Cytotoxic T cell (primary cell): ENCODE measurements around a stretch of chr1.

DNA sequence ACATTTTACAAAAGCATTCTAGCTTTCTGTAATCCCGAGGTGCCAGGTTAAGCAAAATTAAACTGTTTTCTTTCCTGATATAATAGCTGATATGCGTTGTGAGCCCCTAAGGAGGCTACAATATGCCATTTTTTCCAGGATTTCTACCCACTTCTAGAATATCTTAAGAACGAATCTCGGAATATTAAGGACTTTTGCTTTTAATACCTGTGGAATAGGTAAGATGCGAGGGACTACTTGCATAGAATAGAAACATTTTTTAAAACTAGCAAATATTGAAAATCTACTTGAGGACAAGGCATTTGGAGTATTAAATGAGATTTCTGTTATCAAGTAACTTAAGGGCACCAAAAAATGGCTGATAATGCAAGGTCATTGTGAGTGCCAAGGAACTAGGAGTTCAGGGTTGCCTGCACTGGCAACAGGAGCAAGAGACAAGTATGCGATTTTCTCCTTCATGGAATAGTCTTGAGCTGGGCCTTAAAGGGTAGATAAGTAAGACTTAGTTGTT lies 6.0 kb downstream of the H3-3A start:
- PRO-cap, 2 experiments, result no peak in any of the 2 experiments

GRCh38 chr1:226075917-226076239 lies 13.4 kb downstream of the H3-3A start:
- PRO-cap, 2 experiments, result no peak in any of the 2 experiments

- PRO-cap, 2 experiments, result no peak in any of the 2 experiments
These were observed 4.4 kb downstream of the ACBD3 start for GRCh38 chr1:226182052-226182581.

DNA sequence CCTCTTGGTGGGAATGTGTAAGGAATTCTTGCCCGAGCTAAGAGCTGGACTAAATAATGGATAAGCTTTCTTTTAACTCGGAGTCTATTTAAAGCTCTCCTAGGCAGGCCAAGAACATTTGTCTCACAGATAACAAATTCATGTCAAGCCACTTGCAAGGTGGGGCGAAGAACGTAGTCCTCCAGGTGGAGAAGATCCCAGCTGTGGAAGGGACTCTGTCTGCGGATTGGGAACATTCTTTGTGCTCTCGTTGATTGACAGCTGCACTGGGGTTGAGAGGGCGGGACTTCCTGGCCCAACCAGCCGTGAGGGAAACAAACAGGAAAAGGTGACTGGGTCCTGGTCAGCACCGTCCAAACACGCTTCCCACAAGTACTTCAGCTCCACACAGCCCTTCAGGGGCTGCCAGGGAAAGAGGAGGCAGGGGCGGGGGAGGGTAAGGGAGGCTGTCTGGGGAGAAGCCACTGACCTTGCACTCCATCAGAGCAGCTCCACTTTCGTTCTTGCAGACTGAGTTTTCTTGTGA lies 21.8 kb upstream of the STUM start:
- PRO-cap, 2 experiments, result no peak in any of the 2 experiments

DNA sequence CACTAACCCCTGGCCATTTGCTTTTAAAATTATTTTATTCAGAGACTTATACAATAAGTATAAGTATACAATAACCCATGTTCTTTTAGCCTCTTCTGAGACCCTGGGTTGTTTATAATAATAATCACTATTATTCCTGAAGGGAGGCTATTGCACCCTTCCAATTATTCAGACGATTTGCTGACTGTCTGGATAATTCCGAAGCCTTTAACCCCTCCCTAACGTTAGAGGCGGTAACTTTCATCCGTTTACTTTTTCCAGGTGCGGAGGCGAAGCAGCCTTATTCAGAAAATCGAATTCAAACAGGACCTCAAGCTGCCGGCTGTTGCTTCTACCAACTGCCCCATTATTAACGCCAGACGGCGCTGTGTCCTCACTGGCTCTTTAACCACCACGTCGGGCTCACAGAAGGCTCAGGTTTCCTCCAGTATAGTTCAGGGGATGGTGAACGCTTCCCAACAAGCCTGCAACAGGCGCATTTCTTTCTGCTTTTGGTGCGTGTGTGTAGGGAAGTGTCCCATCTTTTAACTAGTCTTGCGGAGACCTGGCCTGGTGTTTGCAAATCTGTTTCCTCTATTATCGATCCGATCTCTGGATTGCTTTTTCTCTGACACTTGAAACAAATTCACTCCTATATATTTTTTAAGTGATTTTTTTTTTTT lies 923 bp upstream of the STUM start:
- PRO-cap, 2 experiments, result no peak in any of the 2 experiments

- PRO-cap, 2 experiments, result no peak in any of the 2 experiments
These were observed 36.6 kb downstream of the ITPKB start for GRCh38 chr1:226702297-226703163.

DNA sequence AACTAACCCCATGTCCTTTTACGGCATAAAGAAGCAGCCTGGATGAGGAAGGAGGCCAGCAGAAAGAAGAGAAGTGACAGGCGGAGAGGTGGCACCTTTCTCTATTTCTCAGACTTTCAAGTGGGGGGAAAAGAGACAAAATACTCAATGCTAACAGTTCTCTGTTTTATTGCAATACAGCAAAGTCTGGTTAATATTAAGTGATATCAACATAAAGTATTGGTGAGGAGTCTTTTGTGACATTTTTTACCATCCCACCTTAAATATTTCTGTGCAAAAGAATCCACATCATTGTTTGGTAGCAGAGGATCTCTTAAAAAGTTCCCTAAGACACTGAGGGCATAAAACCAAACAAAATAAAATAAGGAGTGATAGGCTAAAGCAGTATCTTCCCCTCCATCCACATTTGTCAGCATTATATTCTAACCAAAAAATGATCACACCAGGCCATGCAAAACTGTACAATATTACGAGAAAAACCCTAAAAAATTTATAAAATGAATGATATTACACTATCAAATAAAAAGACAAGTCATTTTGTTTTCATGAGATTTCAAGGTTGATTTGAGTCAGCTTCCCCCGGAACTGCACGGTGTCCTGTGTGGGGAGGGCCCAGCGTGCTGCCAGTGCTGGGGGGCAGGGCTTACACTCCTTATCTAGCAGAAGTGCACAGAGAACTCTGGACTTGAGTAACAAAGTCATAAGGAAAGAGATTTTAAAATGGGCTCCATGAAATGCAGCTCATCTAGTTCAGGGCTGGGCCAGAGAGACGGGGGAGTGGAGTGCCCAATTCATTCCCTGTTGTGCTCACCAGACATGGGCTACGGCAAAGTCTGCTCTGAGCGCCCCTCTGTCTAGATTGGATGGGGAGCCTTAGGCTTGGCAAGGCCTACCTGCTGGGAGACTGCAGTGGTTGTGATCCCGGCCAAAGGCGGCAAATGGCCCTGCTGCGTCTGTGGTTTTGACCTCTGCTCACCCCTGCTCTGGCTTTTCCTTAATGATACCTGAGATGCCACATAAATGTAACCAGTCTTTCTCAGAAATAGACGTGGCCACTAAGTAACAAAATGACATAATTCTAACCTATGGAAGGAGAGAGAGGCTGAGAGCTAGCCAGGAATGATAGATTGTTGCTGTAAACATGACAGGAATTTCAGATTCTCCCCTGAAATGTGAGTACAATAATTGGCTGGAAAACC lies 50.0 kb downstream of the COQ8A start:
- PRO-cap, 2 experiments, result no peak in any of the 2 experiments

GRCh38 chr1:227096340-227097712 lies 156.7 kb downstream of the COQ8A start:
- PRO-cap, 2 experiments, result no peak in any of the 2 experiments

DNA sequence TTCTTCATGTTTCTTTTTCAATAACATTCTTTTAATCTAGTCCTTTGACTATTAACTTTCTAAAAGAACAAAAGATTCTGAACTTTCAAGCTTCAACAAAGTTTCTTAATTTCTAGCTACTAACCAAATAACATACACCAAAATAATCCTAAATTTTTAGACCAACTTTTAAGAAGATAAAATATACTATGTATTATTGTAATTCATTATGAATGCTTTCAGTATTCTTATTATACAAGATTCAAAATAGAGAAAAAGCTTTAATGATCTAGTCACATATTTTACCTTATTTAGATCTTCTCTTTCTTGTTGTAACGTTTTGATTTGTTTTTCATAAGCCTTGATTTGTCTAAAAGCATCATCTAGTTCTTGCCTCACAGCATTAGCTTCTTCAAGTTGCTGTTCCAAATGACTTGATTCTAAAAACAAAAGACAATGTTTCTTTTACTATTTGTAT lies 179.5 kb downstream of the COQ8A start:
- PRO-cap, 2 experiments, result no peak in any of the 2 experiments

GRCh38 chr1:227728310-227729484 lies 6.4 kb downstream of the JMJD4 start:
- PRO-cap, 2 experiments, result no peak in any of the 2 experiments

GRCh38 chr1:227885516-227886201 lies 62.1 kb downstream of the WNT9A start:
- PRO-cap, 2 experiments, result no peak in any of the 2 experiments

DNA sequence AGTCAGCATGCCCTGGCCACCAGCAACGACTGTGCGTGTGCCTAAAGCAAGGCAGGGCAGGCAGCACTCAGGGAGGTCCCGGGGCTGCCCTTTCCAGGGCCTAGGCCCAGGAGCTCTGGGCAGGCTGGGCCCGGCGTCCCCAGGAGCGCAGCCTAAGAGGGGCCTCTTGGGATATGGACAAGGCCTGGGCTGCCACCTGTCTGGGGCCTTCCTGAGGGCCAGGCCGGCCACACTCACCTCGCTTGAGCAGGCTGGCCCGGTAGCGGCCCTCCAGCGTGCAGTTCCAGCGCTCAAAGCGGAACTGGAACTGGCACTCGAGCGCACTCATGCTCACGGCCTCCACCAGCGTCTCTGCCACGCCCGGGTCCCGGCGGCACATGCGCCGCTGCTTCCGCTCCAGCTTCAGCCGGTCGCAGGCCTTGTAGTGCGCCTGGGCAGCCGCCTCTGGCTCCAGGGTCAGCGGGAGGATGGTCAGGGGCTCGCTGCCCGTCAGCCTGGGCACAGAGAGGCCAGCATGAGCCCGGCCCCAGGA lies 22.6 kb downstream of the WNT9A start:
- PRO-cap, 2 experiments, result no peak in any of the 2 experiments

DNA sequence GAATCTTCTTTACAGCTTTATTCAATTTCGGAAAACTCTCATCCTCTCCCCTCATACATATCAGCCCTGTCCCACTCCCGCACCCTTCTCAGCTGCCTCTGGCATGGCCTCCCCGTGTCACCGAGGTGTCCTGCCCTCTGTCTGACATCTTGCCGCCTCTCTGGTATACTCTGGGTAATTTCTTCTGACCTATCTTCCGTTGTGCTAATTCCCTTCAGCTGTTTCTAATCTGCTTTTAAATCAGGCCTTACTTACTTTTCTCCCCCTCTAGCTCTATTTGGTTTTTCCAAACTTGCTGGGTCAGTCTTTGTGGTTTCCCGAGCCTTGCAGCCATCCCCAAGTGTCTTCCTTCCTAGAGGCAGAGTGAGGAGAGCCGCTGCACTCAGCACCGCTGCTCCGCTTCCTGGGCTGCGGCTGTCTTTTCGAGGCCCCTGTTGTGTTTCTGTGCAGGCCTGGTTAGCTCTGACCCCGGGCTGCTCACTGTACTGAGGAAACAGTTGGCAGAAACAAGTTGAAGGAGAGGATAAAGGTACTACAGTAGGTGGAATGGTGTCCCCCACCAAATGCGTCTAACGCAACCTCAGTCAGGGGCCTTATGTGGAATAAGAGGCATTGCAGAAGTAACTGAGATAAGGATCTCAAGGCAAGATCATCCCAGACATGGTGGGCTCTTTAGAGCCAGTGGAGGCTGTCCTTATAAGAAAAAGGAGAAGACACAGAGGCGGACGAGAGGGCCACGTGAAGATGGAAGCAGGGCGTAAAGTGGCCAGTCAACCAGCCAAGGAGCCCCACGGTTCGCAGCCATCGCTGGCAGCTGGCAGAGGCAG lies 10.7 kb downstream of the WNT9A start:
- PRO-cap, 2 experiments, result no peak in any of the 2 experiments

- PRO-cap, 2 experiments, result no peak in any of the 2 experiments
These were observed 1.9 kb downstream of the ARF1 start for GRCh38 chr1:228084195-228085014.

- PRO-cap, 2 experiments, result peak in 2 of 2 experiments; most common plus-strand start chr1:228142511 (in 1); most common minus-strand start chr1:228142594 (in 2)
These were observed 2.2 kb downstream of the GUK1 start for GRCh38 chr1:228142089-228142828.

- PRO-cap, 2 experiments, result peak in 1 of 2 experiments; most common plus-strand start chr1:228157642 (in 1); most common minus-strand start chr1:228157521 (in 1)
These were observed 7.7 kb downstream of the GJC2 start for GRCh38 chr1:228157361-228157913.

DNA sequence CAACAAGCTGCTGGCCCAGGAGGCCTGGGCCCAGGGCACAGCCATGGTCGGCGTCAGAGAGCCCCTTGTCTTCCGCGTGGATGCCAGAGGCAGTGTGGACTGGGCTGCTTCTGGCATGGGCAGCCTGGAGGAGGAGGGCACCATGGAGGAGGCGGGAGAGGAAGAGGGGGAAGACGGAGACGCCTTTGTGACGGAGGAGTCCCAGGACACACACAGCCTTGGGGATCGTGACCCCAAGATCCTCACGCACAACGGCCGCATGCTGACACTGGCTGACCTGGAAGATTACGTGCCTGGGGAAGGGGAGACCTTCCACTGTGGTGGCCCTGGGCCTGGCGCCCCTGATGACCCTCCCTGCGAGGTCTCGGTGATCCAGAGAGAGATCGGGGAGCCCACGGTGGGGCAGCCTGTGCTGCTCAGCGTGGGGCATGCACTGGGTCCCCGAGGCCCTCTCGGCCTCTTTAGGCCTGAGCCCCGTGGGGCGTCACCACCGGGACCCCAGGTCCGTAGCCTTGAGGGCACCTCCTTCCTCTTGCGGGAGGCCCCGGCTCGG lies 46.5 kb downstream of the TRIM11 start:
- PRO-cap, 2 experiments, result no peak in any of the 2 experiments

DNA sequence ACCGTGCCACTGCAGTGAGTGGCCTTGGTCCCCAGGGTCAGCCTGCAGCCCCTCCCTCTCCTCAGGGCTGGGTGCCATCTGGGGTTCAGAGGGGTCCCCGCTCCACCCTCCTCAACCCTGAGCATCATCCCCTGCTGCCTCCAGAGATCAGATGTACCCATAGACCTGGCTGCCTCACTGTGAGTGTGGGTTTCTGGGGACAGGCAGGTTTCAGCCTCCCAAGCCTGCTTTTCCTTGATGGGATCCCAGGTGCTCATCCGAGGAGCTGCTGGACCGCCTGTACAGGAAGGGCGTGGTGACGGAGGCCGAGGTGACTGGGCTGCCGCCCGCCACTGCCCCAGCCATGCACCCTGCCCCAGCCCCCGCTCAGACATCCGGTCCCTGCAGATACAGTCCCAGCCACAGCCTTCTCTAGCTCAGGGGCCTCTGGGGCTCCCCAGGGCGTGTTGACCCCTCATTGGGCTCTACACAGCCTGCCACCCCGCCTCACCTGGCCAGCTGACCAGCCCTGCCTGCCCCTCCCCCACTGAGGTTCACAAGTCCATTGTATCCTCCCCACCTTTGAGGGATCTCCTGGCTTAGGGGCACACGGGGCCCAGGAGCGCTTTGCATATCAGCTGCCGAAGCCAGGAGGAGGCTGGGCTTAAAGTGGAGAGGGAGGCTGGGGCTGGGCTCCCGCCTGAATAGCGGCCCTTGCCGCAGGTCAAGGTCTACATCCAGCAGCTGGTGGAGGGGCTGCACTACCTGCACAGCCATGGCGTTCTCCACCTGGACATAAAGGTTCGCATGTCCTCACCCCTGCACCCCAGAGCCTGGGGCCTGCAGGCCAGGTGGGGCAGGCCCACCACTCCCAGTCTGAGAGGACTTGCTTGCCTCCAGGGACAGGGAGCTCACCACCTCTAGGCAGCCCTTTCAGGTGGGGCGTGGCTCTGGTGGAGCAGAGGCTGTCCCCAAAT lies 38.7 kb downstream of the TRIM11 start:
- PRO-cap, 2 experiments, result no peak in any of the 2 experiments

- PRO-cap, 2 experiments, result peak in 1 of 2 experiments; most common minus-strand start chr1:228395025 (in 1)
These were observed 11.7 kb downstream of the TRIM11 start for GRCh38 chr1:228394556-228395694.

DNA sequence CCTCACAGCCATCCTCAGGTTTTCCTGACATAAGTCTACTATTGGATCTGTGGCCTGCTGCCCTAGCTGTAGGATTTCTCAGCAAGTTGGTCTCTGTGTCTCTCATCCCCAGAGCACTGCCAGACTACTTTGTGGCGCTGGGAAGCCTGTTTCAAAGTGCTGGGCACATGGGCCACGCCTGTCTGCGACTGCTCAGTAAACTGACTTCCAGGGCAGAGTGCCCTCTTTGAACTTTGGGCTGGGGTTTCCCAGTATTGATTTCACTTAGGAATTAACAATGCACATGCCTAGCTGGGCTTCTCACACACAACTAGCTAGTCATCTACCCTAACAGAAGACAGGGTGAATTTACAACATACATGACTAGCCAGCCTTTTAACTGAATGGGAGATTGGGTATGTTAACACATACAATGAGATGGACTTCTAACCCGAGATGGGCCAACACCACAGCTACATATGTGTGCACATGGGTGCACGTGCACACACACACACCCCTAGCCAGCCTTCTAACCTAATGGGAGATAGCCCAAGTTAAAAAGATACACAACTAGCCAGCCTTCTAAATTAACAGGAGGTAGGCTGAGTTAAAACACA lies 1.7 kb downstream of the H3-4 start:
- PRO-cap, 2 experiments, result no peak in any of the 2 experiments